Camera-type eye (tissue), 1 donor: ENCODE results near the genes BMP8A, PPIE and MYCL.

GRCh38 chr1:39357338-39358009 lies 134.0 kb upstream of the BMP8A start:
- RAMPAGE, long total RNA = no peak

DNA sequence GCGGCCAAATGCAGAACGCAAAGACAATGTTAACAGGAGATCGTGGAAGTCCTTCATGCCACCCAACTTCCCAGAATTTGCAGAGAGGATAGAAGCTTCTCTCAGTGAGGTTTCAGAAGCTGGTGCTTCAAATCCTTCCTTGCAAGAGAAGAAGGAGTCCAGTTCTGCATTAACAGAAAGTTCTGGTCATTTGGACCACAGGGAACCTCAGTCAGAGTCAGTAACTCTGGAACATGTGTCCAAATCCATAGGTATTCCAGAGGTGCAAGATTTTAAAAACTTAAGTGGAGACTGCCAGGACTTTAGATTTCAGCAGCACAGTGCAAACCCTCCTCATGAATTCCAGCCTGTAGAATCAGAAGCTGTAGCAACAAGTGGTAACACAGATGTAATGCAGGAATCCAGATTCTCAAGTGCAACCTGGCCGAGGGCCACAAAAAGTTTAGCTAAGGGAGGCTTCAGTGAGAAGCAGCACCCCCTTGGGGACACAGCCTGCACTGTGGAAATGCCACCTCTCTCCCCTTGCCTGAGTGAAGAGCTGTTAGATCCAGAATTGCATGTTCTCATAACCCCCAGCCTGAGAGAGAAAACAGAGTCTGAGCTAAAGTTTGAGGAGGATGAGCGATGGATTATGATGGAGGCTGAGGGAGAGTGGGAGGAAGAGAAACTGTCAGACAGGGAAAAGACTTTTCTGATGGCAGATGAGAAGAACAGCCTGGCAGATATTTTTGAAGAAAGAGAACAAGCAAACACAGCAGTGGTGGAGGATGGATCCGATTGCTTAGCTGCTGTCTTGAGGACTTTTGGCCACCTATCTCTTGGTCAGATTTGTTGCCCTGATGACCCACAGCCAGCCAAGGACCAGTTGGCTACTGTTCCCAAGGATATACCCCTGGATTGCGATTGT lies 80.6 kb upstream of the BMP8A start:
- RAMPAGE, long total RNA = no peak

DNA sequence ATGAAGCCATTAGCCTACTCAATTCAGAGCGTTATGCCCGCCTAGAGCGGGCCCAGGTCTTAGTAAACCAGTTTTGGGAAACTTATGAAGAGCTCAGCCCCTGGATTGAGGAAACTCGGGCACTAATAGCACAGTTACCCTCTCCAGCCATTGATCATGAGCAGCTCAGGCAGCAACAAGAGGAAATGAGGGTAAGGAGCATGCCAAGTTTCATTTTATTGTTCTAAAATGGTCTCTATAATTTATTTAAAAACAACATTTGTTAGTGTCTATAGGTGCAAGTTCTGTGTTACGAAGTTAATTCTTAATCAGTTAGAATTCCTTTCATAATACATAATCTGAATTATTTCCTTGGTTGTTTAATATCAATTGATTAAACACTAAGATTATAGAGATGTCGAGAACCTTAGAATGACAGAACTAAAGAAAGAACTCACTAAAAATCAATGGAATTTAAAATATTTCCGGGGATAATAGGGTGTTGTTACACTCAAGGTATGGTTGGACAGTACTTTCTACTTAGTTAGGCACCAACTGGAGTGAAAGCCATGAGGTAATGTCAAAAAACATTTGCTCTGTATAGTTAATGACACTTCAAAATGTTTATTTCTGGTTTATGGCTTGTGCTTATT lies 56.9 kb upstream of the BMP8A start:
- RAMPAGE, long total RNA = no peak

DNA sequence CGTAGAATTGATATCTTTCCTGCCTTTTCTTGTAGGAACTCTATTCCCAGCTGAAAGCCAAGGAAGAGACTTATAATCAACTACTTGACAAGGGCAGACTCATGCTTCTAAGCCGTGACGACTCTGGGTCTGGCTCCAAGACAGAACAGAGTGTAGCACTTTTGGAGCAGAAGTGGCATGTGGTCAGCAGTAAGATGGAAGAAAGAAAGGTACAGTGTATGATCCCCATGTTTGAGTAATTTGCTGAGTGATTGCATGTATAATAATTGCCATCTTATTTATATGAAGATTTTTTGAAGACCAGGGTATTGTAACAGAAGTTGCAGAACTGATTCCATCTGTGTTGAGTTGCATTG lies 46.8 kb upstream of the BMP8A start:
- RAMPAGE, long total RNA = no peak

DNA sequence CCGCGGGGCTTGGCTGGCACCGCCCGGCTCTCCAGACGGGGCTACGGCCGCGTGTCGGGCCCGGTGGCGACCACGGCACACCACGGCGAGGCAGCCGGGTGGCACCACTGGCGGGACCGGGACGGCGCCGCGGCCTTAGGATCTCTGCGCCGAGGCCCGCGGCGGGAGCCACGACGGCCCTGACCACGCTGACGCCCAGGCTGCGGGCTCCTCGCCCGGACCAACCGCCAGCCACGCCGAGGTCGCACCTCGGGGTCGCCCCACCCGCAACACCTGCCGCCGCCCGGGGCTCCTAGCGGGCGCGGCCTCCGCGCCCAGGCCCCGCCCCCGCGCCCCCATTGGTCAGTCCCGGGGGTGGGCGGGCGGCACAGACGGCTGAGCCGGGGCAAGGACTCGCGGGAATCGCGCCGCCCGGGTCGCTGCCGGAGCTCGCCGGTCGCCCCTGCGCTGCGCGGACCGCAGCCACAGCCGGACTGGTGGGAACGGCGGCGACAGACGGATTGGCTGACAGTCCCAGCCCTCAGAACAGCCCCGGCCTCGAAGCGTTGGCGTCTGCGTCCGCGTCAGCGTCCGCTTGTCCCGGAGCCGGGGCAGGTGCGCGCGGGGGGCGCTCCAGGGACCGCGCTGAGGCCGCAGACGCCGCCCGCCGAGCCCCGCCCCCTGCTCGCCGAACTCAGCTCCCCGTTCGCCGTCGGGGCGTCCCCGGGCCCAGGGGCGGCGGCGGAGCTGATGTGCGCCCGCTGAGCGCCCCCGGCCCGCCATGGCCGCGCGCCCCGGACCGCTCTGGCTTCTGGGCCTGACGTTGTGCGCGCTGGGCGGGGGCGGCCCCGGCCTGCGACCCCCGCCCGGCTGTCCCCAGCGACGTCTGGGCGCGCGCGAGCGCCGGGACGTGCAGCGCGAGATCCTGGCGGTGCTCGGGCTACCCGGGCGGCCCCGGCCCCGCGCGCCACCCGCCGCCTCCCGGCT lies at the start of gene BMP8A:
Gene BMP8A (plus strand): TSS at position 405 of the 966 bp plus-strand sequence.
- RAMPAGE, long total RNA = no peak

DNA sequence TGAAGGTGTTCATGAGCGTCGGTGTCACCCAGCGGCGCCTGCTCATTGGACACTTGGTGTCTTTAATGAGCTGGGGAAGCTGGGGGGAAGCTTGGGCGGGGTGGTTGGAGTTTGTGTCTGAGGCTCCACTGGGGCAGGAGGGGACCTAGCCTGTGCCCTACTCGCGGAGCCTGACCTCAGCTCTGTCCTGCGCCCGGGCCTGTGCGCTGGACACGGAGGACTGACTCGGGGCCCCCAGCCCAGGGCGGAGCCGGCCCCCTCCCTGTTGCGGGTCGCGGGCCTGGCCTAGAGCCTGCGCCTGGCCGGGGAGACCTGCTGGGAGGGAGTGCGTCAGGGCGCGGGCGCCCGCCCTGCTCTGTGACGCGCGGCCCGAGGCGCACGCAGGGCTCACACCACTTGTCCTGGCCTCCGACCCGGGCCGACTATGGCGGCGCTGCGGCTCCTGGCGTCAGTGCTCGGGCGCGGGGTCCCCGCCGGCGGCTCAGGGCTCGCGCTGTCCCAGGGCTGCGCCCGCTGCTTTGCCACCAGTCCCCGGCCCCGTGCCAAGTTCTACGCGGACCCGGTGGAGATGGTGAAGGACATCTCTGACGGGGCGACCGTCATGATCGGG lies 23.2 kb downstream of the BMP8A start:
- RAMPAGE, long total RNA = no peak

GRCh38 chr1:39558442-39559031 lies 18.1 kb downstream of the PABPC4 start:
- RAMPAGE, long total RNA = no peak

DNA sequence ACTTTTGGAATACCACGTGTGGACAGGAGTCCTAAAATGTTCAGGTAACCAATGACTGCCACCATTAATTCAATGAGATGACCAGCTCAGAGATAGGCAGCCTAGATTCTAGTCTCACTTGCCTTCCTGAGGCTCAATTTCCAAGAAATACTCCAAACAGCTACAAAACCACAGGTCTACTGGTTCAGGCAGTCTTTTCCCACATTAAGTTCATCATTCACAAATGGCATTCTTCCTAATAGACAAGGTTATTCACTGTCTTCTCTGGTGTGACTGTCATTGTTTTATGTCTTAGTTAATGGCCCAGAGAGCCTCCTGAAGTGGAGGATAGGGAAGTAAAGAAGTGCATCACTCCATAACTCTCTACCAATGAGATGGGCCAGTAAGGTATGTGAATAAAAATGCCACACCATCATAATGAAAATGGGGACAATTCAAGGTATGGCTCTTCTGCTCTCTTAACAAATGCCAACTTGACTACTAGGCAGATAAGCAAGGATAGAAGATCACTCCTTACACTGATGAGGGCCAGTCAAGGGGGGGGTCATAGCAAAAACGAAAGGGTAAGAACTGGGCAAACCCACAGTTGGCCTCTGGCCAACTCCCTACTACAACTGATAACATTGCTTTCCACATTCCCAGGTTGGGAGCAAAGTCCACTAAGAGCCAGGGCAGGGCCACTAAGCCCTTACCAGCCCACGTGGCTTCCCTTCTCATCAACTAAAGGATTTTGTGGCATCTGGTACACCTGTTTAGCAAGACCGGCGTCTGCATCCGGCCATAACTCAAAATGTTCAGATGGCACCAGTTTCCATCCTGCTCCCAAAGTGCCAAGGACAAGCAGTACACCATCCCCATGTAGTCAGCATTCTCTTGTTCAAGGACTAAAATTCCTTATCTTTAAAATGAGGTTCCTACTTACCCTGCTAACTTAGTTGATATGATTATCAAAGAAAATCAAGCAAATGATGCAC lies 10.0 kb downstream of the PABPC4 start:
- RAMPAGE, long total RNA = no peak

DNA sequence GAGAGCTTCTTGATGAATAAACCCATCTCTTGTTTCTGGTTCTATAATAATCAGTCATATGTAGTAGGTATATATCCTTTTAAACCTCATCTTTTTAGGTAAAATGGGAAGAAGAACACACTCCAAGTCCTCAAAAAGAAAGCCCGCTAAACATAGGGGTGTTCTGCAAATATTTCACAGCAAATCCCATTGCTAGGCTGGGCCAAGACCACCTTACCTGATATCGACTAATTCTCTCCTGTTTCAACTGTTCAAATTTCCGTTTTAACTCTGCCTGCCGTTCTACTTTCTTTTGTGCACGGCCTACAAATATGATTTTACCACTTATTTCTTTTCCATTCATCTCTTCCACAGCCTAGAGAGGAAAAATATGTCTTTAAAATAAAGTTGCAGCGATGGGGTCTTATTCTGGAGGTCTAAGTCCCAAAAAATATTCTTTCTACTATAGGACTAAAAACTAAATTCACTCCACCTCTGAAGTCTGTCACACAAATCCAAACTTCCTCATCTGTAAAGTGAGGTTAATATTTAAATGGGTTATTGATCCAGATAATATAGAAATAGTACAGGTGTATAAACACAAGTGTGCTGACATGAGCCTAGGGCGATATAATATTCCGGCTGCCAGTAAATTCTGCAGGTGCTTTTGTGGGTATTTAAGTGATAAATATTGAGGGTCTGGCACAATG lies 7.9 kb downstream of the PABPC4 start:
- RAMPAGE, long total RNA = no peak

GRCh38 chr1:39570220-39571020 lies 6.2 kb downstream of the PABPC4 start:
- RAMPAGE, long total RNA = no peak

DNA sequence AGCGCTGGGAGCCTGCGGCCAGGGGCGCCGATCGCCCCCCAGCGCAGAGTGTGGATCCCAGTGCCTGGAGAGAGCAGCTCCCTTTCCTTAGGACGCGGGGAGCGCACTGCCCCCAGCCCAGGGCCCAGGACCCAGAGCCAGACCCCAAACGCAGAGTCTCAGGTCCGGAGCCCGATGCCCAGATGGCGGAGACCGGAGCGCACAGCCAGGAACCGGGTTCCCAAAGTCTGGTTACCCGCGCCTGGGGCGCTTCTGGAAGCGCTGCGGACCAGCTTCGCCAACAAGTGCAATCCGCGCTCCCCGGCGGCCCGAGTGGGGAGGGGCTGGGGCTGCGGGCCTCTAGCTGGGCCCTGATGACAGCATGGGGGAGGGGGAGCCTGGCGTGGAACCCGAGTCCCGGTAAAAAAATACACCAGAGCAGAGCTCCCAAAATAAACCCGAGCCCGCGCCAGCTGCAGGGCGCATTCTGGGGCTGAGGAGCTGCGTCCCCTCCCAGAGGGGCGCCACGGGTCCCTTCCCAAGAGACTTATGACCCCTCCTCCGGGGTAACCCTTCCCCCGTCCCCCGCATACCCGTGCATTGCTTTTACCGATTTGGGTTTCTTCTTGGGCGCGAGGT lies 483 bp downstream of the NT5C1A start:
- RAMPAGE, long total RNA = no peak

- RAMPAGE, long total RNA = no peak
Measured at GRCh38 chr1:39683676-39684447, 7.4 kb downstream of the HPCAL4 start.

GRCh38 chr1:39738455-39739646 lies at the start of gene PPIE:
Gene PPIE, plus strand, starts transcription at chr1:39738882.
- RAMPAGE, long total RNA = start-site peak on the plus strand at chr1:39738882-39738894, 99 reads

- RAMPAGE, long total RNA = no peak
Measured at GRCh38 chr1:39799055-39799510, 10.4 kb upstream of the BMP8B start.

- RAMPAGE, long total RNA = no peak
Measured at GRCh38 chr1:39882474-39883392, 571 bp downstream of the TRIT1 start.

DNA sequence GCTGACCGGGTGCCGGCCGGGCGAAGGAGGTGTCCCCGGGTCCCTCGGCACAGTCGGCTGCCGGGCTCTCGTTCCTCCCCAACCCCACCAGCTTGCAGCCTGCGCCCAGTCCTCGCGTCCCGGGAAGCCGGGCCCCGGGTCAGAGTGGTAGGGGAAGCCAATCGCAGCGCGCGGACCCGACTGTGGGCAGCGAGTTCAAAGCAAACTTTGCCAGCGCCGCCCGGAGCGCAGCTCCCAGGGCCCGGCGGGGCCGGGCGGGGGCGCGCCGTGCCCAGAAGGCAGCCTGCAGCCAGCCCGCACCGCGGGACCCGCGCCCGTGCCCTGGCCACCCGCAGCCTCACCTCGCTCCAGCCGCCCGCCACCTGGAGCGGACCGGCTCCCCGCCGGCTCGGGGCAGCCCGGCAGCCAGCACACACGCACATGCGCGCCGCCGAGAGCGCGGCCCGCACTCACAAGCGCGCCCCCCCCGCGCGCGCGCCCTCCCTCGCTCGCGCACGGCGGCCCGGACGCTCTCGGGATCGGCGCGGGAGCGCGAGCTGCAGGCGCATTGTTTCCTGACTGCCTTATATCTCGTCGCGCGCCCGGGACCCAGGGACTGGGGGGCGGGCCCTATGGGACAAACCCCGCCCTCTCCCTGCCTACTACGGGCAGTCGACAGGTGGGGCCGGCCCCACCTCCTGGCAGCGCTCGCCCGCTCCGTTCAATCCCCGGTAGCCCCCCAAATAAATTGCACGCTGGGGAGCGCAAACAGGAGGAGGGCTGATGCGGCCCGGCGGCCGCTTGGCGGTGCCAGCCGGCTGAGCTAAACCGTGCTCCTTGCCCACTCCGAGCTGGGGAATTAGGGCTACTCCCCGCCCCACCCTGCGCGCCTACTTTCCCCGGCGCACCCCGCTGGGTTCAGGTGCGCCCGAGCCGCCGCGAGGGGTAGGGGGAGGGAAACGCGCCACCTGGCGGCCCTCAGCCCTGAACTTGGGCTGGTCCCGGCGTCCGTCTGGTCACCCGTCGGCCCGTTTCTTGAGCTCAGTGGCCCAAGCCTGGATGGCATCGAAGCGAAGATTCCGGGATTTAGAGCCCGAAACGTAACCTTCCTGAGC lies at the start of gene MYCL:
Gene MYCL (minus strand): TSS at position 451 of the 1,094 bp plus-strand sequence.
- RAMPAGE, long total RNA = no peak

GRCh38 chr1:39934022-39934936 lies 20.7 kb upstream of the MFSD2A start:
- RAMPAGE, long total RNA = no peak

DNA sequence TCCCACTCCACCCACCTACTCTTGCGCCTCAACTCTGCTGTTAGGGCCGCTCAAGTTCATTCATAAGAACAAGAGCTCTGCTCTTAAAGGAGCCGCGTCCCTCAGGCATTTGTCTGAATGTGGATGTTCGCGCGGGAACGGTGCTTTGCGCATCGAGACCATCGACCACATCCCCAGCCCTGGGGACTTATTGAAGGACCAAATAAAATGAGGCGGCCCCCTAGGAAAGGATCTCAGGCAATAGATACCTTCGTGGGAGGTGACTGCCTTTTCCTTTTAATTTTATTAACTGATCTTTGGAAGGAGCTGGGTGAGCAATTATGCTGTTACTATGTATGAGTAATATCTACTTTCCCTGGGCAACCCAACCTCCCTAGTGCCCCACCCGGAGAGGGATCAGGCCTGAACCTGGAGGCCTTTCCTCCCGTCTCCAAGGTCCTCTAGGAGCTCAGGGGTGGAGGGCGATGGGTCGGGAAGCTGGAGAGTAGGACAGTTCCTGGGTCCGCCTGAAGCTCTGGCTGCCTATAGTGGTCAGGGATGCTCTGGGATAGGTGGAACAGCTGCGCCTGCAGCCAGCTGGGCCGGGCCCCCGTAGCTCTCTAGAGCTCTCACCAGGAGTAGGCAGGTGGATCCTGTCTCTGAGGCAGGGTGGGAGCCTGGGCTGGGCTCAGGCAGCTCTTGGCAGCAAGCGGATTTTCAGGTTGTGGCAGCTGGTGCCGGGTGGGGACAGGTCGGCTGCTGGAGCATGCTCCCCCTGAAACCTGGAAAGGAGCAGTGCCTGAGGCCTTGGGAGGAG lies 1.0 kb downstream of the MFSD2A start:
- RAMPAGE, long total RNA = no peak

- RAMPAGE, long total RNA = no peak
Measured at GRCh38 chr1:39961114-39961380, 6.1 kb downstream of the MFSD2A start.

- RAMPAGE, long total RNA = no peak
Measured at GRCh38 chr1:40039386-40039575, 1.2 kb upstream of the CAP1 start.